Mesenchymal stem cell of Wharton's jelly (primary cell): ENCODE measurements around the gene CCDC83.

- CAGE, long polyA plus RNA = no peak
Observed at GRCh38 chr11:78809722-78810279, 235.1 kb upstream of the NARS2 start.

DNA sequence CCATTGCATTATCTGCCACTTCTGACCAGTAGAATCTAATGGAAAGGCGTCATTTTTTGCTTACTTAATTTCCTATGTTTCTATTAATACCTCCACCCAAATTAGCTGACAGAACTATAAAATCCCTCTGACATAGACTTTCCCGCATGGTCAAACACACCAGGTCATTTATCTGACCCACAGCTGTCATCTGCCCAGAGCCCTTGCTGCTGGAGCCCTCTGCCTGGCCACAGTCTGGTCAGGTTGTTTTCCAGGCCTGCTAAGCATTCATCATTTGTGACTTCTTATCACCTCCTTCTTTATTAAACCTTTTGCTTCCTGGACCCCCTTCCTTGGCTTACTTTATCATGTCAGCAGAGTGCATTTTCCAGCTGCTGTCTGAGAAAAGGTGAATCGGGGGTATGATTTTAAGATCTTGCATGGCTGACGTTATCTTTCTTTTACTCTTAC, 258.7 kb upstream of the NARS2 start:
- CAGE, long polyA plus RNA = no peak

- CAGE, long polyA plus RNA = no peak
Observed at GRCh38 chr11:78961720-78962516, 387.3 kb upstream of the NARS2 start.

DNA sequence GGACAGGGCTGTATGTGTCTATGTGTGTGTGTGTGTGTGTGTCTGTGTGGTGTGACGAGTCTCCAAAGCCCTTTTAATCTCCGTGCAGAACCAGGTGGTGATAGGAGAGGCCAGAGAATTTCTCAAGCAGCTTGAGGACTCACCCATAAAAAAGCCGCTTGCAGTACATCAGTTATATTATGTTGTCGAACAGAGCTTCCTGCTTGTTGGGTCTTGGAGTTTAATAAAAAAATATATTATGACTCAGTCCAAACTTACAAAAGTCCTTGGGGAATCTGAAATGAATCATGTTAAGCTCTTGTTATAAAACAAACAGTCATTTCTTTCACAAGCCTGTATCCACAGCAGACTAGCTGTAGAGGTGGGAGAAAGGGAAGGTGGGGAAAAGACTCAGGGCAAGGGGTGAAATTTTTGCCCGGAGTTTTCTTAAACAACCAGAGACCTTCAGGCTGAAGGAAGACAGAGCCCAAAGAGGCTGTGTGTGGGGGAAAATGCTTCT, 196.4 kb downstream of the TENM4 start:
- CAGE, long polyA plus RNA = no peak

DNA sequence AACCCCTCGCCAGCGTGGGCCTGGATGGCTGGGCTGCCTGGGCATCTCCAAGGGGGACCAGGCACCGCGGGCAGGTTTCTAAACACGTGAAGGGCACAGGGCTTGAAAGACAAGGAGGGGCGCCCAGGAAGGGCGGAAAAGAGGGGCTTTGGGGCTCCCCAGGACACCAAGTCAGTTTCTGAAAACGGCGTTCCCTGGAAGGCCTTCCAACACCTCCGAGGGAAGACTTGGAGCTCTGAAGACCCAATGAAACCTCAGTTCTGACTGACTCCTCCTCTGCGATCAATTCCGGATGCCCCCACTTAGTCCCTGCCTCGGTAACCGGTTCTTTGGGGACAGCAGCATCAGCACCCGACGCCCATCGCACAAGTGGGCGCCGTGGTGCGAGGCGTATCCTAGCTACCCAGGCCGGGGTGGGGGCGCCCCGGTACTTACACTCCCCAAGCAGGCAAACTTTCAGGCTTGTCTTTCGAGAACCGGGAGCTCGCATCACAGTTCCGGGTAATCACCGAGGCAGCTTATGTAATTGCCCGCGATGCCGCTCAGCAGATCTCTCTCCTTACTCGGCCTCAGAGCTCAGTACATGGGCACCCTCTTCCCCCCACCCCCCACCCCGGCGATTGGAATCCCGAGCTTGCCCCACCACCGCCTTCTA, 2.2 kb downstream of the TENM4 start:
- CAGE, long polyA plus RNA = no peak

DNA sequence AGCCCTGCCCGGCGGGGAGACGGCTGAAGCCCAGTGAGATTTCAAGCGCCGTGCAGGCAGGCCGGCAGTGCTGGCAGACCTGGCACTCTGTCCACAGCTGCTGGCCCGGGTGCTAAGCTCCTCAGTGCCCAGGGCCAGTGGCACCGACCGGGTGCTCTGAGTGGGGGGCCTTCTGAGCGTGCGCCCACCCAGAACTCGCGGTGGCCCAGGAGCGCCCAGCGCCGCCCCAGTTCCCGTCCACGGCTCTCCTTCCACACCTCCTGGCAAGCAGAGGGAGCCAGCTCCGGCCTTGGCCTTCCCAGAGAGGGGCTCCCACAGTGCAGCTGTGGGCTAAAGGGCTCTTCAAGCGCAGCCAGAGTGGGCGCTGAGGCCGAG, 989.0 kb downstream of the FAM181B start:
- CAGE, long polyA plus RNA = no peak

- CAGE, long polyA plus RNA = no peak
Observed at GRCh38 chr11:82898635-82898996, 1.6 kb downstream of the PRCP start.

DNA sequence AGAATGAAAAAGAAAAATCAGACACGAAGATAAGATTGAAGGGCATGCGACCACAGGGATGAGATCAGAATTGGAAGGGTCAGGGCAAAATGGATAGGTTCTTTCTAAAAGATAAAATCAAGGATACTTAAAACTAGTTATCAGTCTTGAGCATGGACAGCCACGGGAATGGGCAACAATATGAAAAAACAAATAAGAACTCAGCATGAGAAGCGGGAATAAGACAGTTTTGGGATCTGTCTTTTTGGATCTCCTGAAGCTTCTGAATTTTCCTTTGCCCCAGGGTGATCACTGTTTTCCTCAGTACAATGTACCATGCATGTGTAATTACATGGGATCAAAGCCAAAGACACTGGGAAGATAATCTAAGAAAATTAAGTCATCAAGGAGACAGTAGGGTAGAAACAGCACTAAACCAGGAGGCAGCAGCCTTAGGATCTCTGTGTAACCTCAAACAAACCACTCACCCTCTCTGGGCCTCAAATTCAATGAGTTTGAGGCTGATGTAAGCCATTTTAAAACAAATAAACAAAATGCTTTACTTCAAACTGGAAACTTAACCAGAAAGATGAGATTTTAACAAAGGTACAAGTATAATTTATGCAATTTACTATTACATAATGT, 77.2 kb downstream of the RAB30 start:
- CAGE, long polyA plus RNA = no peak

- CAGE, long polyA plus RNA = no peak
Observed at GRCh38 chr11:83070110-83070274, 1.7 kb downstream of the RAB30 start.

GRCh38 chr11:83116220-83116550, 40.7 kb upstream of the PCF11 start:
- CAGE, long polyA plus RNA = no peak

- CAGE, long polyA plus RNA = no peak
Observed at GRCh38 chr11:83169033-83170087, 12.4 kb downstream of the PCF11 start.

DNA sequence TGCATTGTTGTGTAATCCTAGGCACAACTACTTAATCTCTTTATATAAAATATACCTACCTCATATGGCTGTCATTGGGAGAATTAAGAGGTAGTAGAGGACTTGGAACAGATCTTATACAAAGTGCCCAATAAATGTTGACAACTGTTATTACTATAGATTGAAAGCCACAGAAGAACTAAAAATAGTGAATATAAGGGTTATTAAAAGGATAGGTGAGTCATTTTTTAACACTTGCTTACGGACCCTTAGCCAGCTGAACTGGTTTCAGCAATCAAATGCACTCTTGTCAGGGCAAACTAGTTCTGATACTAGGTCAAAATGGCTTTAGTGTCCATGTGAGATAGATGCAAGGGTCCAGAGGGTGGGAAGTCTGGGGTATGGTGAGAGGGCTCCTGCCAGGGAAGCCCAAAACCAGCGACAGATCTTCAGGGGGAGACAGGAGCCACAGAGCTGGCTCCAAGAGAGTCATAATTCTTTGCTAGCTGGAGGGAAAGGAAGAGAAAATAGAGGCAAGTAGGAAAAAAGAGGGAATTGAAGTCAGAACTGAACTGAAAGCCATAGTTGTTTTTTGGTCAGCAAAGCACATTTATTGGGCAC, 29.2 kb downstream of the CCDC90B start:
- CAGE, long polyA plus RNA = no peak

DNA sequence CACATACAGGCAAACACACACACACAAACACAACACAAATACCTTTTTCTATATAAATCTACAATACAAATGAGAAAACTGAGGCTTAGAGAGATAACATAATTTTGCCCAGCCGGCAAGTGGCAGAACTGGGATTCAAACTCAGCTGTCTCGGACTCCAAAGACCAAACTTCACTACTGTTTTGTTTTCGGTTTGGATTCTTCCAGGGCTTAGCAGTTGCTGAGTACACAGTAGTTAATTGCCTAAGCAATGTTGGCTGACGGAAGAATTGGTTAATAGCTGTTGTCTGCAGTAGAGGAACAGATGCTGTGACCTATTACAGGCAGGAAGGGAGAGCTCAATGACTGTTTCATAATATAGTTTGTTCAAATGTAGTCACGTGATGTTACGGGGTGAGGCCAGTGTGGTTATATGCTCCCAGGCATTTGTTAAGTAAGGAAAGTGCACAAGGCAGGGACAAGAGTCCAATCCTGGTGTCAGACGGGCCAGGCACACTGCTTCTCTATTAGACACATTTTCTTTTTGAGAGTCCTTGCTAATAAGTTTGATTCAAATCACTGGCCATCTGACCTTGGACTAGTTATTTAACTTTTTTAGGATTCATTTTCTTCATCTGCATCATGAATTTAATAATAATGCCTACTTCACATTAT, 222.6 kb upstream of the CCDC90B start:
- CAGE, long polyA plus RNA = no peak

DNA sequence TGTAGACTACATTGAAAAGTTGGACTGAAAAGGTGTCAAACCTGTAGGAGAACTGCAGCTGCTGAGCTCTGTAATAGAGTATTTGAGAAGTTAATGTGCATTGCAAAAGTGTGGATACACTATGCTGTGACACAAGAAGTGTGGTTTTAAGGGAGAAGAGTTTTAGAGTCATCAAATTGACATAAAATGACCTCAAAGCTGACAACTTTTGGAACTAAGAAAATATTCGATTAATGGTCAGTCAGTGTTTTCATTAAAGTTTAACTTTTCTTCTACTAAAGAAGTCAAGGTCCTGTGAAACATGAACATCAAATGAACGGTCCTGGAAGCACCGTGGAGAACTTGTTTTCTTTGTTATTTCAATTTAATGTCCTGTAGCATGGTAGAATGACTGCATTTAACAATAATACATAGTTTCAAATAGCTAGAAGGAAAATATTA, 624.0 kb upstream of the CCDC90B start:
- CAGE, long polyA plus RNA = no peak

DNA sequence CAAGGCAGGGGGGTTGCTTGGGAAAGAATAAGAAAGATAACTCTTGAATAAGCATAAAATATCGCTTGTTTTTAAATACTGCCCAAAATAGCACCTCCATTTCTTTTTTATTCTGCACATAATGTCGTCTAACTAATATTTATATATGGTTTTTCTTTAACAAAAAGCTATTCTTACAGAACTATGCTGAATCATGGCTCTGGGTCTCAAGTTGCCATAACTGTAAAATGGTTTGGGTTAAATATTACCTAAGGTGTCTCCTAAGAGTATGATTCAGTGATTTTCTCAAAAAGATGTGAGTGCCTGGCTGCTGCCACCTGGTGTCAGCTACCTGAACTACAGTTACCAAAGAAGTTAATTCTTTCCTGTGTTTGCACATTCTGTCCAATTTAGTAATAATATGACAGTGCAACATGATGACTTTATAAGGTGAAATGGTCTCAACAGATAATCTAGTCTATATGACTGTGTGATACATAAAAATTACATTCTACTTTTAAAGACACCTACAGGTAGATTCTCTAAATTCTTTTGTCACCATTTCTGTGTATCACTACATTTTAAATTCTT, 1062.6 kb downstream of the DLG2 start:
- CAGE, long polyA plus RNA = no peak

- CAGE, long polyA plus RNA = no peak
Observed at GRCh38 chr11:85507783-85508332, 119.3 kb downstream of the DLG2 start.

GRCh38 chr11:85795802-85796238, 15.1 kb downstream of the SYTL2 start:
- CAGE, long polyA plus RNA = no peak

- CAGE, long polyA plus RNA = no peak
Observed at GRCh38 chr11:85854356-85855492, at the start of gene CCDC83. Gene CCDC83 (plus strand): TSS chr11:85855383.

DNA sequence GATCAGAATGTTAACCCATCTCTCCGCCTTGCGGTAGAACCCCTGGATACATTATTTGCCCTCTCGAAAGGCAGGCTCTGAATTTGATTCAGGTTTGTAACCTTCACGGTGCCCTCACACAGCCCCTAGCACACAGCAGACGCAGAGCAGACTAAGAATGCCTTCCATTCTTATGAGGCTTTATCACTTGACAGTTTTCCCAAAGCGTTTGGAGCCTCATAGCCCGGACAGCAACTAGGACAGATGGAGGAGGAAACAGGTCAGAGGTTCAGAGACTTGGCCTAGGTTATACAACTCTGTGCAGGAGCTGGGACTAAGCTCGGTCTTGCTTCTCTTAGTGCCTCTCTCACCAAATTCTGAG, 290 bp downstream of the CCDC83 start:
- CAGE, long polyA plus RNA = no peak

DNA sequence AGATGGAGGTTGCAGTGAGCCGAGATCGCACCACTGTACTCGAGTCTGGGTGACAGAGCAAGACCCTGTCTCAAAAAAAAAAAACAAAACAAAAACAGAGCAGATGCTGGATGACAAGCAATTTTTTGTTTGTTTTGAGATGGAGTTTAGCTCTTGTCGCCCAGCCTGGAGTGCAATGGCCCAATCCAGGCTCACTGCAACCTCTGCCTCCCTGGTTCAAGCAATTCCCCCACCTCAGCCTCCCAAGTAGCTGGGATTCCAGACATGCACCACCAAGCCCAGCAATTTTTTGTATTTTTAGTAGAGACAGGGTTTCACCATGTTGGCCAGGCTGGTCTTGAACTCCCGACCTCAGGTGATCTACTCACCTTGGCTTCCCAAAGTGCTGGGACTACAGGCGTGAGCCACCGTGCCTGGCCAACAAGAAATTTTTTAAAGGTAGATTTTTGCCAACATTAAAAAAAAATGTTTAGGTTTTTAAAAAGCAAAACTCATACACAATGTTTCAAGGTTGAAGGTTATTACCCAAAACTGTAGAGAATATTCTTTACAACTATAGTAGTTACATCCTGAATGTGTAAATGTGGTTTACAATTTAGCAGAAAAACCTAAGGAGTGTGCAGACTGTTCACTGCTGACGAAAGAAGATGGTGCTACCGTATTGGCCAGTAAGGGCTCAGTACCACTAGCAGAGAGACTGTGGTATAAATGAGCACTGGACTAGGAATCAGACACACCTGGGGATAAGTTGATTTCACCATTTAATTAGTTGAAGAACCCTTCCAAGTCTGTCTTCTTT, 97.0 kb downstream of the PICALM start:
- CAGE, long polyA plus RNA = no peak